Progenitor cell of endocrine pancreas (in vitro differentiated cells): Measurements from ENCODE around the gene ITIH5.

- PRO-cap: no peak
Measured at GRCh38 chr10:6757155-6757617, 177.1 kb upstream of the PRKCQ start.

GRCh38 chr10:6973865-6974376, 393.8 kb upstream of the PRKCQ start:
- PRO-cap: no peak

DNA sequence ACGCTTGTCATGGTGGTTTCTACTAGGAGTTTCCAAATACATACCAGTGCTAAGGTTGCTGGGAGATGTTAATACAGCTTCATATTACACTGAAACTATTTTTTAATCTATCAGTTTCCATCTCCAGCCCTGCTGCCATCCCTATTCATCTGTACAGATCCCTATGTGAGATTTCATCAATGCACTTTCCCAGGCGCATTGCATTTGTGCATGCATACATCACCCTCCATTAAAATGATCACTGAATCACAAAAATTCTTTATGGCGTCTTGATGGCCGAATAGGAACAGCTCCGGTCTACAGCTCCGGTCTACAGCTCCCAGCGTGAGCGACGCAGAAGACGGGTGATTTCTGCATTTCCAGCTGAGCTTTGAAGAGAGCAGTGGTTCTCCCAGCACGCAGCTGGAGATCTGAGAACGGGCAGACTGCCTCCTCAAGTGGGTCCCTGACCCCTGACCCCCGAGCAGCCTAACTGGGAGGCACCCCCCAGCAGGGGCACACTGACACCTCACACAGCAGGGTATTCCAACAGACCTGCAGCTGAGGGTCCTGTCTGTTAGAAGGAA, 273.6 kb downstream of the SFMBT2 start:
- PRO-cap: no peak

GRCh38 chr10:7184702-7185069, 226.1 kb downstream of the SFMBT2 start:
- PRO-cap: no peak

GRCh38 chr10:7333594-7334474, 77.0 kb downstream of the SFMBT2 start:
- PRO-cap: no peak

- PRO-cap: no peak
Measured at GRCh38 chr10:7561003-7561871, 105.5 kb downstream of the ITIH5 start.

- PRO-cap: no peak
Measured at GRCh38 chr10:7666418-7667097, at the start of gene ITIH5. Gene ITIH5 (minus strand): TSS chr10:7666966.

GRCh38 chr10:7667098-7667931, 549 bp upstream of the ITIH5 start:
- PRO-cap: unidirectional peak, plus-strand start at chr10:7667755

GRCh38 chr10:7879795-7880518, 61.7 kb downstream of the TAF3 start:
- PRO-cap: no peak

DNA sequence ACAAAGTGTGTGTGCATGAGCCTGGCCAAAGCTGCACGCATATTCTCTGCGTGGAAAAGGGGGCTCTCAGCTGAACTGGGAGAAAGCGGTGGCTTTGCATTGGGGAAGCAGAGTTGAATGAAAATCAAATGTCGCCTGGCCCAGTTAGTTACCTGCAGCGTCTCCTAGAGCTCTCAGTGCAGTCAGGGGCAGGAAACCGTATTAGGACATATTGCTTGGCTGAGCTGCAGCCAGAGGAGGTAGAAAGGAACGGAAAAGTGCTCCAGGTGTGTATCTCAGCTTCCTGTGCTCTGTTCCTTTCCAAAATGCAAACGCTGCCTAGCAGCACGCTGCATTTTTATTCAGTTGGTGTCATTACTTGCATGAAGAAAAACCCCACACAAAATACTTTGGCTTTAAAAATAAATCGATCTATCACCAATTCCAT, 4.9 kb downstream of the GATA3 start:
- PRO-cap: no peak

DNA sequence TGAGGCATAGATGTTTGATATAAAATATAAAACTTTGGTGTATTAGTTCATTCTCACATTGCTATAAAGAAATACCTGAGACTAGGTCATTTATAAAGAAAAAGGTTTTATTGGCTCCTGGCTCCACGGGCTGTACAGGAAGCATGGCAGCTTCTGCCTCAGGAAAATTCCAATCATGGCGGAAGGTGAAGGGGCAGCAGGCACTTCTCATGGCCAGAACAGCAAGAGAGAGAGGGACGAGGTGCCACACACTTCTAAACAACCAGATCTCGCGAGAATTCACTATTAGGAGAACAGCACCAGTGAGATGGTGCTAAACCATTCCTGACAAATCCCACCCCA, 105.6 kb downstream of the GATA3 start:
- PRO-cap: no peak

GRCh38 chr10:8331936-8332904, 277.7 kb downstream of the GATA3 start:
- PRO-cap: no peak

DNA sequence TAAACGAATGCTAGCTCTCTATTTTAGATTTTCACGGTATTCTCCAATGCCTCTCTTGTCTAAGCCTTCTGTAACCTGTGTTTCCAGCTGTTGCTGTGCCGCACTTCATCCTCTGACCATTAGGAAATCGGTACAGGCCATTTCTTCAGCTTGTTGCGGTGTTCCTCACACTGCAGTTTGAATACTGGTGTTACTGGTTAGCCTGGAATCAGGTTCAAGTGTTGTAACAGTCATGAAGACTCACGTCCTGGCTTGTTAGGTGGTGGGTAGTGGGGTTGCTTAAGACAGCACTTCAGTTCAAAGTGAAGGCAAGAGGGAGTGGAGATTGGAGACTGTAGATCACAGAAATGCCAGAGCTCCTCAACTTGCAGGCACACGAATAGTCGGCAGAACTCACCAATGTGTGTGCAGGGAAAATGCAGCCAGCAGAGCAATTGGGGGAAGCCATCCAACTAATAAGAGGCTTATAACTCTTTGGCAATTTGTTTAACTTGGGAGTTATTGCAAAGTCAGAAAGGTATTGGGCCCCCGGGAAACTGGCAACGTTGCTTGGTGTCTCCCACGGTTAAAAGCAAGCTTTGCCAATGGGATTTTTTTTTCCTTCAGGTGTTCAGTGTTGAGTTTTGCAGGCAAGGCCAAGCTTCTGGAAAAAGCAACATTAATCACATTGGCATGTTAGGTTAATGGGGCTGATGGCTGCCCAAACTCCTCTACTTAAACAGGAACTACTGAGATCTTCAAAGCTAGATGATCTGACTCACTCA, 380.8 kb downstream of the GATA3 start:
- PRO-cap: no peak

- PRO-cap: no peak
Measured at GRCh38 chr10:10797136-10797973, 220.3 kb upstream of the CELF2 start.

DNA sequence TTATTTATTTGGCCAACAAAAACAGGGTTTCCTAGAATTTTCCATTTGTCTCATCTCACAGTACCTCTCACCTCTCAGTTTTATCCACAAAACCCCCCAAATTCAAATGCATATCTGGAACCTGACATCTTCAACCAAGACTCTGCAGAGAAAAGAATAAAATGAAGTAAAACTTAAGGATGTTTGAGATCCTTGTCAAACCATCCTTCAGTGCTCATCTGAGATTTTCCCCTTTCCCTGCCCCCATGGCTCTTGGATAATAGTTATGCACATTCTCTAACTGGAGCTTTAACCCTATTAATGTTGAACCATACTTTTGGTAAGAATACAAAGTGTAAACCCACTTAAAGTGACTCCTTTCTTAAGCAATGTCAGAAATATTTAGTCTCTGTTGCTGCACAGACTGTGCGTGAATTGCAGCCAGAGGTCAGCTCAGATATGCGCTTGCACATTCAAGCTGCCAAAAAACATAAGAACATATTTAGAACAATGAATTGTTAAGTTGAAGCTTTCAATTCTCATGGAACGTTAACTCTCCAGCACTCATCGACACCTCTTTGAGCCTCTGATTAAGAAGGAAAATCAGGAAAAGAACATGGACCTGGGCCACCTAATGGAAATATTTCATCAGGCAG, 193.2 kb upstream of the CELF2 start:
- PRO-cap: no peak

- PRO-cap: no peak
Measured at GRCh38 chr10:11046562-11046846, 28.8 kb downstream of the CELF2 start.

DNA sequence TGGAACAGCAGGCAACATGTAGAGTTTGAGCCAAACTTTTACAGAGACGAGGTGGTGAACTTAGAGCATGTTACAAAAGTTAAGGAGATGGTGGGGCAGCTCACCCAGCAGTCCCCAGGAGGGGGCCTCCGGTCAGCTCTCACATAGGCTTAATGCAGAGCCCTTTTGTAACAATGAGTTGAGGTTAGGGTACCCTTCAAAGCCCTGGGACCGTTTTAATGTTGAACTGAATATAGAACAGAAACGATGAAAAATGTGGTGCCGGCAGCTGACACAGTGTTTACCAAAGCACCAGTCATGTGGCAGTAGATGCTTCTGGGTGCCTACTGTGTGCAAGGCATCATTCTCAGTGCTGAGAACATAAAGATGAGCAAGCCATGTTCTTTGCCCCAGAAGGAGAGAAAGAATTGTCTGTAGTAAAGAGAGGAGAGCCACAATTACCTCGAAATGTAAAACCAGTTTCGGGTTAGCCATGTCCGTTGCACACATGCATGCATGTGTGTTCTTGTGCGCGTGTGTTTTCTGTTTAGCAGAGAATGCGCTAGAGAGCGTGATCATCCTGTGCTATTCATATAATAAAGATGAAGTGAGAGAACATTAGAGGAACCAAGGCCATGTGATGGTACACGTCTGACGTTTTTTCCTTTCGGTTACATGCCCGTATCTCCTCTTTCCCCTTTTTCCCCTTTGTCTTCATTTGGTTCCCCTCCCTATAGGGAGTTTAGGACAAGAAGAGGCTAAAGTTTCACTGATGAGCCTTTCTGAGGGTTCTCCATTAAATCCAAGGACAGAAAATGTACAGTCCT, 158.0 kb downstream of the CELF2 start:
- PRO-cap: no peak

- PRO-cap: no peak
Measured at GRCh38 chr10:11208917-11210217, 191.7 kb downstream of the CELF2 start.

GRCh38 chr10:11214345-11215096, 196.8 kb downstream of the CELF2 start:
- PRO-cap: no peak

GRCh38 chr10:11229906-11230829, 212.5 kb downstream of the CELF2 start:
- PRO-cap: no peak